MCF 10A (cell line): ENCODE measurements around the gene PGD.

DNA sequence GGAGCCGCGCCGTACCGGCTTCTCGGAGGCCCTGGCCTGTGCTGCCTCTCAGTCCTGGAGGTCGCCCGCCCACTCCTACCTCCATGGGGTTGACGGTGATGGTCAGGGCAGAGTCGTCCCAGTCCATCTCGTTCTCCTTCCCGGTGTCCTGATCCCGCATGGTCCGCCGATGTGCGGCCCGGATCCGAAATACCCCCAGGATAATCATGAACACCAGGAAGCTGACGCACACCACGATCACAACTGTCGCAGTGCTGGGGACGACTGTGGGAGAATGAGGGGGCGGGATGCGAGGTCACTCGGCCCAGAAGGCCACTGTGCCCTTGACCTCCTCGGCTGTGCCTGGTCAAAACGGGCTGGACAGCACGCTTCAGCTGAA lies 79.6 kb downstream of the PIK3CD start:
- PRO-cap: no peak
- RRBS: 98% methylated on average over 5 of the region's 27 CpGs

DNA sequence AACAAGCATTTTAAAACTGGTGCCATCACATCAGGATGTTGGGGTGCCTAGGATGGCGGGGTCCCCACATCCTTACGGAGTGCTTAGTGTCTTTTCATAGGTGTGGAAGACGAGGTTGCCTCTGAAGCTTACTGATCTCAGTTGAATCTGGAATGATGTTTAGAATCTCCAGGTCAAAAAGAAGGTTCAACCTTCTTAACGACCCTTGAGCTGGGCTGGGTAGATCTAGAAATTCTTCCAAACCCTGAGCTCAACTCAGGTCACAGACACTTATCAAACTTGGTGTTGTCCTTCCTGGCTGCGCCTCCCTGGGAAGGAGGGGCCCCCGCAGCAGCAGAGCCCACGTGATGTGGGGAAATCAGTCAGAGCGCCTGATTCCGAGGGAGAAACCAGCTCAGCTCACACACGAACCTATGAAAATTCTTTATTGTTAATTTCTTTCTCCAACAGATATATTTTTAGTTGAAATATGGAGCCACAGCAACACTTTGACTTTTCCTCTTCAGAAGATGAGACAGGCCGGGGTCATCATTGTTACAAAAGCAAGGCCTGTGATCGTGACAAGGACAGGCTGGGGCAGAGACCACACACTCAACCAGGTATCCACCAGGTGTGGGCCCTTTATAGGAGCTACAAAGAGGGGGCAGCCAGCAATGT lies 24.2 kb upstream of the CLSTN1 start:
- PRO-cap: no peak
- RRBS: no CpG with 5 or more reads among the region's 12 CpGs

DNA sequence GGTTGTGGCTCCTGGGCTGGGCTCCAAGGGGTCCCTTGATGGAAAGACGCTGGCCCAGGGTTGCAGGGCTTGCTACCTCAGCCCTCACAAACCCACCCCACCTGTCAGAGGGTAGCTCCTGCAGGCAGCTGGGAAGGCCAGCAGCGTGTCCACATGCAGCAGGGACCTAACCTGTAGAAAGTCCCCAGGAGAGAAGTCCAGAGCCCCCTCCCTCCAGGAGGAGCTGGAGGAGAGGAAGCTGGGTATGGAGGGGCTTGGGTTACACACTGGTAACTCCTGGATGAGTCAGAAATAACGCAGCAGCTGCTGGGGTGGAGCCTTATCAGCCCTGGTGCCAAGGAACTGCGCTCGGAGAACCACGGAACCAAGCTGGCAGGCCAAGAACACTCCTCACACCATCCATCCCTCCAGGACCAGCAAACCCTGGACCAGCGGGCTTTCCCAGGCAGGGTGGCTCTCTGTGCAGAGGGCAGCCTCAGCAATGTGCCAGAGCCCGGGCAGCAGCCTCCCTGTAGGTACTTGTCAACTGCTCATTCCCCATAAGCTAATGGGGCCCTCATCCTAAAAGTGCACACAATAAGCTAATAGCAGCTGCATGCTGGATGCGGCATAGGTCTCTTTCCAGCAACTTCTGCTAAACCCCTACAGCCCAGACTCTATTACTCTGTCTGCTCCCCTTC lies 37.3 kb downstream of the CTNNBIP1 start:
- PRO-cap: no peak
- RRBS: no CpG with 5 or more reads among the region's 9 CpGs

GRCh38 chr1:9992797-9993397 lies 4.1 kb upstream of the RBP7 start:
- PRO-cap: no peak
- RRBS: no CpG with 5 or more reads among the region's 11 CpGs

- PRO-cap: bidirectional peak, plus-strand start at chr1:10032965, minus-strand start at chr1:10032642
- RRBS: no CpG with 5 or more reads among the region's 48 CpGs
Observed at GRCh38 chr1:10032385-10032873, 329 bp upstream of the UBE4B start.

GRCh38 chr1:10071912-10072470 lies 39.2 kb downstream of the UBE4B start:
- PRO-cap: no peak
- RRBS: no CpG with 5 or more reads among the region's 7 CpGs

DNA sequence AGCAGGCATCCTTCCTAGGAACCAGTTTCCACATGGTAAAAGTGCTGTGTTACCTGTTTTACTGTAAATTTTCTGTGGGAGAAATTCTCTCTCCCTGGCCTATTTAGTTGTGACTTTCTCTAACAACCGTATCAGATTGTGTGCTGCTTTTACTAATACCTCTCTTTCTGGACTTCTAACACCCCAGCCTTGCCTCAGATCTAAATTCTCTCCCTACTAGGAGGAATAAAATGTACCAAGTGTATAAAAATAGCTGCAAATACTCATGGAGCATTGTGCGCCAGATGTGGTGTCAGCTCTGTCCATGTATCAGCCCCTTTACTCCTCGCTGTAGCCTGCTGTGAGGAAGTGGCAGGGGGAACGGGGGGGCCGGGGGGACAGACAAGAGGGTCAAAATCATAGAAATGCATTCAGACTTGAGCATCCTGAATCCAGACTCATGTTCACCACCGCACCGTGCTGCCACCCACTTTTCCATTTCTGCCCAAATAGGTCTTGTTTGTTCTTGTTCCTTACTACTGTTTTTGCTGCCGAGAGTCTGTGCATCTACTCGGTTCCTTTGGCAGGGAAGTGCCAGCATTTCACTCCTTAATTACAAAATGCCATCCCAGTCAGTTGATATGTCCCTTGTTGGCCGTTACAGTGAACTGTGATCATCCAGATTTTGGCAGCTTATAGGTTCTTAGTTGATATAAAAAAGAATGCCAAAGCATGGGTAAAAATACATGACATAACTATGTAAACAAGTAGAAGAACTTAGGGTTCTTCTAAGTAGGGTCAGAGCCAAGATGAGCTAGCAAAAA lies 76.3 kb downstream of the UBE4B start:
- PRO-cap: no peak
- RRBS: no CpG with 5 or more reads among the region's 10 CpGs

- PRO-cap: no peak
- RRBS: no CpG with 5 or more reads among the region's 1 CpG
Observed at GRCh38 chr1:10280500-10280805, 70.1 kb downstream of the KIF1B start.

- PRO-cap: no peak
- RRBS: no CpG with 5 or more reads among the region's 7 CpGs
Observed at GRCh38 chr1:10296811-10297410, 86.5 kb downstream of the KIF1B start.

DNA sequence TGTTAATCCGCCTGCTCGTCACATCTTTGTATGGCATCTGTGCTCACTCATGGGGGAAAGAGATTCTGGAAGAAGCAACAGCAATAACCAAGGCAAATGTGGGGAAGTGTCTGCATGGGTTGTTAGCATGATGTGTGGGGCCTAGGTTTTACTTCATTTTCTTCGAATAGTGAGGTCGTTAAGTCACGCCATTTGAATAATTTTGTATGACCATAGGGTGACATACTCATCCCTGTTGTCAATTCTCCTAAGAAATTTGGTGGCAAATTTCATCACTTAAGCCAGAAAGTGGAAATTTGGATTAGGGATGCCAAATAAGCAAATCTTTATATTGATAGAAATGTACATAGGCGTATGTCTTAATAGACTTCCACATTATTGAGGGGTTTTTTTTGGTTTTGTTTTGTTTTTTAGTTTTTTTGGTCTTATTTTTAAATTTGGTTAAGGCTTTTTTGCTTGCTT lies 92.3 kb downstream of the KIF1B start:
- PRO-cap: no peak
- RRBS: no CpG with 5 or more reads among the region's 6 CpGs

- PRO-cap: no peak
- RRBS: no CpG with 5 or more reads among the region's 25 CpGs
Observed at GRCh38 chr1:10378461-10379652, 20.0 kb upstream of the PGD start.

- PRO-cap: bidirectional peak, plus-strand start at chr1:10398588, minus-strand start at chr1:10398582; bidirectional peak, plus-strand start at chr1:10399069, minus-strand start at chr1:10398831
- RRBS: 4% methylated on average over 2 of the region's 88 CpGs
Observed at GRCh38 chr1:10398145-10399193, at the start of gene PGD. TSS of gene PGD (plus strand) at chr1:10399064.

- PRO-cap: no peak
- RRBS: no CpG with 5 or more reads among the region's 28 CpGs
Observed at GRCh38 chr1:10425675-10426464, 4.4 kb upstream of the CENPS start.

GRCh38 chr1:10473055-10473763 lies 880 bp upstream of the DFFA start:
- PRO-cap: no peak
- RRBS: no CpG with 5 or more reads among the region's 23 CpGs

GRCh38 chr1:10536001-10536884 lies 61.5 kb downstream of the PEX14 start:
- PRO-cap: no peak
- RRBS: no CpG with 5 or more reads among the region's 16 CpGs

DNA sequence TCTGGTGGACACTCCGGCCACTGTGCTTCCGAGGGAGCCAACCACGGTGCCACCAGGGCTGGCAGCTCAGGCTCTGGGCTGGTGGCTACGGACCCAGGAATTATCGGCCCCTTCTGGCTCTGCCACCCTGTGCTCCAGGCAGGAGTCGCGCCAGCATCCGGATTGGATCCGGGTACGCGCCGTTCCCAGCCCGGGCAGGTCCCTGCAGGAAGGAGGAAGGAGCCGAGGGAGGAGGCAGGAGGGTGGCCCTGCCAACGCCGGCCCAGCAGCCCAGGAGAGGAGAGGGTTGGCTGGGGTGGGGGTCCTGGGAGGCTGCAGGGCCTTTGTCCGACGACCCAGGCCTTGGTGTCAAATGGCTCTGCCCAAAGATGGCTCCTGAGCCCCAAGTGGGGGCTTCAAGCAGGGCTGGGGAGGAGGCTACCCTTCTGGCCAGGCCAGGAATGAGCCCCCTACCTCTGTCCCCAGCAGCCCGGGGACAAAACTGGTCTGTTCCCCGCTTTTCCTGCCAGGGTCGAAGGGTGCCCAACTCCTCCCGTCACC lies 160.4 kb downstream of the CASZ1 start:
- PRO-cap: no peak
- RRBS: 15% methylated on average over 9 of the region's 22 CpGs

DNA sequence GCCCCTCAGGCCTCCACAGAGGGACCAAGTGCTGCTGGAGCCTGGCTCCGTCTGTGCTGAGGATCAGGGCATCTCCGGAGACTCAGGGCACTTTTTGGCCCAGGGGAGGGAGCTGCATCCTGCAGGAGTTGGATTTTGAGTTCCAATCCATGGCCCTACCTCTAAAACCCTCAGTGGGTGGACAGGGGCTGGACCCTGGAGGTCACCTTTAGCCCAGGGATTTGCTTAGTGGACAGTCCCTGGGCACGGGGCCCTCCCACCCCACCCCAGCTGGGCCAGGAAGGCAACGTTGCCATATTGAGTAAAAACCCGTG lies 141.7 kb downstream of the CASZ1 start:
- PRO-cap: no peak
- RRBS: no CpG with 5 or more reads among the region's 5 CpGs

DNA sequence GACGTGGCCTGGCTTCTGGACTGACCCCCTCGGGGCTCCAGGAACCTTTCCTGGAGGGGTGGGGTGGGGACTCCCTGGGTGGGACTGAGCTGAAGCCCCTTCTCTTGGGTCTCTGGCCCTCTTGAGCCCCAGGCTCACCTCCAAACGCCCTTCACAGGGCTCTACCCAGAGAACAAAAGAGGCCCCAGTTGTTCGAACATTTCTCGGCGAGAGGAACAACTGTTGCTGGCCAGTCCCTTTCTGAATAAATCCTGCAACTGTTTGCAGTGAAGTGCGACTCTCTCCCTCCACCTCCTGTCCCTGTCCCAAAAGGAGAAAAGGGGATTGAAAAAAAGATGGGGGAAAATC lies 114.7 kb downstream of the CASZ1 start:
- PRO-cap: no peak
- RRBS: no CpG with 5 or more reads among the region's 7 CpGs

- PRO-cap: no peak
- RRBS: no CpG with 5 or more reads among the region's 7 CpGs
Observed at GRCh38 chr1:10710562-10710961, 85.9 kb downstream of the CASZ1 start.

- PRO-cap: no peak
- RRBS: no CpG with 5 or more reads among the region's 26 CpGs
Observed at GRCh38 chr1:10720157-10721104, 76.0 kb downstream of the CASZ1 start.